Measurements from ENCODE around the gene CD8B2.

DNA sequence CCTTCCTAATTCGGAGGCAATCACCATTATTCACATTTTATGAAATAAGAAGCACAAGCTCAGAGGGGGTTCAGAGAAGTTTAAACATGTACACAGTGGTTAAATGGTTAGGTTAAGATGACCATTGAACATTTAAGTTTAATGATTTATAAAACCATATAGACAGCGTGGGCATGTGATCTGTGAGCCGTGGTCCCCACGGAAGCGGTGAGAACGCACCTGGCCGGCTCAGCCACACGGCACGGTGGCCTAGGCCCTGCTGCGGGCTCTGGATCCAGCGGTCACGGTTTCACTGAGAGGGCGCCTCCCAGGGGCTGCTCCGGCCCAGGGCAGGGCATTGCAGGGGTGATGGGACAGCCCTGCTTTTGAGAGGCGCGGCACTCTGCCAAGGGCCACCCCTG lies 125.0 kb downstream of the RGPD3 start:
- PRO-cap: no peak

- PRO-cap: no peak
Observed at GRCh38 chr2:106384448-106385131, 83.6 kb downstream of the RGPD3 start.

DNA sequence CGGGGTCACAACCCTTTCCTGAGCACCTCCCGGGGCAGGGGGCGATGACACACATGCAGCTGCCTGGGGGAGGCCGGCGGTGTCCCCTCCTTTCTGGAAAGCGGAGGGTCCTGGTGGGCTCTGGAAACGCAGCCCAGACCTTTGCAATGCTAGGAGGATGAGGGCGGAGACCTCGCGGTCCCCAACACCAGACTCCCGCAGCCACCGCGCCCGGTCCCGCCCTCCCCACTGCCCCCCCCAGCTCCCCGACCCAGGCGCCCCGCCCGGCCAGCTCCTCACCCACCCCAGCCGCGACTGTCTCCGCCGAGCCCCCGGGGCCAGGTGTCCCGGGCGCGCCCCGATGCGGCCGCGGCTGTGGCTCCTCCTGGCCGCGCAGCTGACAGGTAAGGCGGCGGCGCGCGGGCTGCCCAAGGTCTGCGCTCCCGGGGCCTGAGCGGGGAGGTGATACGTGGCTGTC lies at the start of gene CD8B2:
TSS of gene CD8B2 (plus strand) at position 278 of the 457 bp plus-strand sequence.
- PRO-cap: no peak

GRCh38 chr2:106561370-106562063 lies 74.4 kb downstream of the CD8B2 start:
- PRO-cap: no peak

- PRO-cap: no peak
Observed at GRCh38 chr2:108316568-108317170, 28.0 kb downstream of the SULT1C2 start.

GRCh38 chr2:108471306-108472265 lies 22.6 kb downstream of the GCC2 start:
- PRO-cap: no peak

- PRO-cap: no peak
Observed at GRCh38 chr2:108596099-108596828, 62.0 kb downstream of the LIMS1 start.

DNA sequence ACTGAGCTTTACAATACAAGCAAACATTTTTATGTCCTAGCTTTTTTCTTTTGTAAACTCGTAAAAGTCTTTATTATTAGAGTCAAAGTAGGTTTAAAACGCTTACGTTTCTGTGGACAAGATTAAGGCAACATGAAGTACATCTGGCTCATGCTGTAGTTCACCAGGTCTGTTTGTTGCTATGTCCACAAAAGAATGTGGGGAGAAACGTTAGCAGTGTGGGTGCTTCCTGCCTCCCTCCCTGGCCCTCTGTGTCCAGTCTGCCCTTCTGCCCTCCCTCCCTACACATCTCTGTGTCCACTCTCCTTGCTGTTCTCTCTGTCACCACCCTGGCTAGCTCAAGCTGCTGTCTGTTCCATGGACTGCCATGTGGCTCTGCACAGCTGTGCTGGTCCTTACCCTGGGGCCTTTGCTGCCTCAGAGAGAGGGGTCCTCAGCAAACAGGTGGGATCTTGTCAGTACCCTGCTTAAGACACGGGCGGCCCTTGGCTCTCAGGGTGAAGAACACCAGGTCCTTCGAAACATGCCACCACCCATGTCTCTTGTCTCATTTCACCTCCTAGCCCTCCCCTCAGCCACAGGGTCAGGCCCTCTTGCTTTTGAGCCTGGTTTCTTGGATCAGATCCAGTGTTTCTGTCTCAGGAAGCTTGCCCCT lies 79.1 kb downstream of the LIMS1 start:
- PRO-cap: no peak

DNA sequence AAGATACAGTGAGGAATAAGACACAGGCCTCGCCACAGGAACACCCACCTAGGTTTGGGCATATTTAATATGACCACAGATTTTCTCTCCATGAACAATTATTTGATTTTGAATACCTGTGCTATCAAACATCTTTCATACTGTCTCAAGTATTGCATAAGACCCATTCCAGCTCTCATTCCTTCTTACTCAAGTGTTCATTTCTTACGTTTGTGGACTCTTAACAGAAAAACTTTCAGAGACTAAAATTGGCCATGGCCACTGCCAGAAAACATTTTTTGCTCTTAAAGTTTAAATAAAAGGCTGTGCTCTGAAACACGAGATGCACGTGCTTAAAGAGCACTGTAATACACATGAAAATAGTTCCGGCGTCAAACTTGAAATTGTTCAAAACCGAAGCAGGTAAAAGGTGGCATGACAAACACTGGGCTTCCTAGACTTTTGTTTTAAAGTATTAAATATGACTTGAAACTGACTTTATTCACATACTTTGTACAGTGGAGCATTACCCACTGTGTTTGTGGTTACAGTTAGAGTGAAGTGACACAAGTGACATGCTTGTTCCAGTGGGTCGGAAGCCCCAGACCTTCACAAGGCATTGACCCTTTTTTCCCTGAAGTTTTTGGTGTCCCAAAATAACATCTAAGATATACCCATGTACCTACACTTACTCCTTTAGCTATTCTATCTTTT lies 89.5 kb downstream of the LIMS1 start:
- PRO-cap: no peak

DNA sequence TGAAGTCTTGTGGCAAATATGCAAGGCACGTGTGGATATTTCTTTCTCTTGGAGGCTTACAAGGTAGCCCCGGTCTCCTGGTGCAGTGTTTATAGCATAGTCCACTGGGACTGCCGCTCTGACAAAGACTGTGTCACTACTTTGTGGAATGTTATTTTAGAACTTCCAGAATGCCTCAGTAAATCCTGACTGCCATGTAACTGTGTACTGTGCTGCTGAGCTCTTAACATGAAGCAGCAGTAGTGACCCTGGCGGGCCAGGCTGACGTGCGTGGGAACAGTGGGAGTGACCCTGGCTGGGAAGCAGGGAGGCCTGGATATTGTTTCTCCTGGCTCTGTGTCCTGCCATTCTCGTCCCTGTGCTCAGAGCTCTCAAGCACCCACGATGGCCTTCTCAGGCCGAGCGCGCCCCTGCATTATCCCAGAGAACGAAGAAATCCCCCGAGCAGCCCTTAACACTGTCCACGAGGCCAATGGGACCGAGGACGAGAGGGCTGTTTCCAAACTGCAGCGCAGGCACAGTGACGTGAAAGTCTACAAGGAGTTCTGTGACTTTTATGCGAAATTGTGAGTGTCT lies 64.5 kb upstream of the RANBP2 start:
- PRO-cap: unidirectional peak, plus-strand start at position 347 of the sequence

- PRO-cap: no peak
Observed at GRCh38 chr2:108735437-108735887, 16.2 kb downstream of the RANBP2 start.

DNA sequence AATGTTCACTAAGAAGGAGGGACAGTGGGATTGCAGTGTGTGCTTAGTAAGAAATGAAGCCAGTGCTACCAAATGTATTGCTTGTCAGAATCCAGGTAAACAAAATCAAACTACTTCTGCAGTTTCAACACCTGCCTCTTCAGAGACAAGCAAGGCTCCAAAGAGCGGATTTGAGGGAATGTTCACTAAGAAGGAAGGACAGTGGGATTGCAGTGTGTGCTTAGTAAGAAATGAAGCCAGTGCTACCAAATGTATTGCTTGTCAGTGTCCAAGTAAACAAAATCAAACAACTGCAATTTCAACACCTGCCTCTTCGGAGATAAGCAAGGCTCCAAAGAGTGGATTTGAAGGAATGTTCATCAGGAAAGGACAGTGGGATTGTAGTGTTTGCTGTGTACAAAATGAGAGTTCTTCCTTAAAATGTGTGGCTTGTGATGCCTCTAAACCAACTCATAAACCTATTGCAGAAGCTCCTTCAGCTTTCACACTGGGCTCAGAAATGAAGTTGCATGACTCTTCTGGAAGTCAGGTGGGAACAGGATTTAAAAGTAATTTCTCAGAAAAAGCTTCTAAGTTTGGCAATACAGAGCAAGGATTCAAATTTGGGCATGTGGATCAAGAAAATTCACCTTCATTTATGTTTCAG lies 20.9 kb upstream of the CCDC138 start:
- PRO-cap: no peak

DNA sequence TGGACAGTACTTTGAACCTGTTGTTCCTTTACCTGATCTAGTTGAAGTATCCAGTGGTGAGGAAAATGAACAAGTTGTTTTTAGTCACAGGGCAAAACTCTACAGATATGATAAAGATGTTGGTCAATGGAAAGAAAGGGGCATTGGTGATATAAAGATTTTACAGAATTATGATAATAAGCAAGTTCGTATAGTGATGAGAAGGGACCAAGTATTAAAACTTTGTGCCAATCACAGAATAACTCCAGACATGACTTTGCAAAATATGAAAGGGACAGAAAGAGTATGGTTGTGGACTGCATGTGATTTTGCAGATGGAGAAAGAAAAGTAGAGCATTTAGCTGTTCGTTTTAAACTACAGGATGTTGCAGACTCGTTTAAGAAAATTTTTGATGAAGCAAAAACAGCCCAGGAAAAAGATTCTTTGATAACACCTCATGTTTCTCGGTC lies 19.1 kb upstream of the CCDC138 start:
- PRO-cap: no peak

DNA sequence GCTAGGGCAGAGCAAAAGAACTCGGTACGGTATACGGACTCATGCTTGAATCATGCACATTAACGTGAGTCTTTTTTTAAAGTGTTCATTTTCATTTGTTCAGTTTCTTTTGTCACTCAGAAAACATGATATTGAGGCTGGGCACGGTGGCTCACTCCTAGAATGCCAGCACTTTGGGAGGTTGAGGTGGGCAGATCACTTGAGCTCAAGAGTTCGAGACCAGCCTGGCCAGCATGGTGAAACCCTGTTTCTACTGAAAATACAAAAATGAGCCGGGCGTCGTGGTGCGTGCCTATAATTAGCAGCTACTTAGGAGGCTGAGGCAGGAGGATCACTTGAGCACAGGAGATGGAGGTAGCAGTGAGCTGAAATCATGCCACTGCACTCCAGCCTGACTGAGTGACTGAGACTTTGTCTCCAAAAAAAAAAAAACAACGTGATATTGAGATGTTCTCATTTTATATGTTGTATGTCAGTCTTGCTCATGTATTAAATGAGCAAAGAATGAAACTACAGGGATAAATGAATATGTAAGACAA lies 17.9 kb upstream of the CCDC138 start:
- PRO-cap: no peak

- PRO-cap: no peak
Observed at GRCh38 chr2:108987274-108987487, 1.8 kb downstream of the EDAR start.

GRCh38 chr2:109031229-109032279 lies 42.5 kb upstream of the EDAR start:
- PRO-cap: bidirectional peak, plus-strand start at chr2:109032103, minus-strand start at chr2:109031815

GRCh38 chr2:109195504-109196146 lies 66.6 kb downstream of the SH3RF3 start:
- PRO-cap: no peak

DNA sequence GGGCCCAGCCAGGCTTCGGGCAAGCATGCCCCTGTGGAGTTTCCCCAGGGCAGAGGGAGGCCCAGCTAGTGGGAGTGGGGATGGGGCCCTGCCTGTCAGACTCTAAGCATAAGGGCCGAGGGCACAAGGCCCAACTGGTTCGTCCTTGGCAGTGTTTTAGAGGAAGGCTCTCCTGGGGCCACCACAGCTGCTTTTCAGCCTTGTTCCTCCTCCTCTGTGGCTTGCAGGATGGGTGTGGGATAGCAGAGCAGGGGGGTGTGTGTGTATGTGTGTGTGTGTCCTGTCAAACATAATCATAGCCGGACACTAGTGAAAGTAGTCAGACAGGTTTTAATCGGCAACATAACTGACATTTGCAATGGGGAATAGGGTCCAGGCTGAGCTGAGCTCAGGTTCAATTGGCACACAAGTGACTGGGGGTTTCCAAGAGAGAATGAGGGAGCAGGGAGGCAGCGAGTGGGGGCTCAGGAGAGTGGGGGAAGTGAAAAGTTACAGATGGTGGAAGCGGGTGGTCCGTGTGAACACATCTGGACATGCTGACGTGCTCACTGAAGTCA lies 114.2 kb downstream of the SEPTIN10 start:
- PRO-cap: no peak

GRCh38 chr2:109567849-109568048 lies 46.0 kb downstream of the SEPTIN10 start:
- PRO-cap: no peak

DNA sequence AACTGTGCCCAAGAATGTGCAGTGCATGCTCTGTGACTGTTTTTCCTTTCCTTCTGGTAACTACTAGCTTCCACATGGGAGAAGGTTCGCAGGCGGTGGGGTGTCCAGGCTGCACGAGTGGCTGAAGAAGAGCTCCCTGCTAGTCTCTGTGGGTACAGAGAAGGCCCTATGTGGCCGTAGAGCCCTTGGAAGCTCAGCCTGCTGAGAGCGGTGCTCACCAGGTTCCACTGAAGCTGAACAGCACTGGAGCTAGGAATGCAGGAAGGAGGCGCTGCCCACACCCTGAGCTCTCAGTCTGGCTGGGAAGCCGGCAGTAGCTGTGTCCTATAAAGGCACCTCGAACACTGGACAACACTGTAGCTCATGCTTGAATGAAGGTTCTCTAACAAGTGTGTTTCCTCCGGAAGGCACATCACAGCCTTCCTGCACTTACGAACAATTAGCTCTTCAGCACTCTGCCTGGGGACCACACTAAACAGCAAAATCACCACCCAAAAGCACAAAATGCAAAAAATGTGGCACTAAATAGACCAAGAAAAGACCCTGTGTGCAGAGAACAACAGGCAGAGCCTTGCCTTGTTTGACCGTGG lies 64.6 kb downstream of the SOWAHC start:
- PRO-cap: no peak

All from left lung (tissue), 1 donor.